ENCODE measurements around a stretch of chr18.

- PRO-cap: no peak
Measured at GRCh38 chr18:3233482-3233867, 13.7 kb upstream of the MYOM1 start.

DNA sequence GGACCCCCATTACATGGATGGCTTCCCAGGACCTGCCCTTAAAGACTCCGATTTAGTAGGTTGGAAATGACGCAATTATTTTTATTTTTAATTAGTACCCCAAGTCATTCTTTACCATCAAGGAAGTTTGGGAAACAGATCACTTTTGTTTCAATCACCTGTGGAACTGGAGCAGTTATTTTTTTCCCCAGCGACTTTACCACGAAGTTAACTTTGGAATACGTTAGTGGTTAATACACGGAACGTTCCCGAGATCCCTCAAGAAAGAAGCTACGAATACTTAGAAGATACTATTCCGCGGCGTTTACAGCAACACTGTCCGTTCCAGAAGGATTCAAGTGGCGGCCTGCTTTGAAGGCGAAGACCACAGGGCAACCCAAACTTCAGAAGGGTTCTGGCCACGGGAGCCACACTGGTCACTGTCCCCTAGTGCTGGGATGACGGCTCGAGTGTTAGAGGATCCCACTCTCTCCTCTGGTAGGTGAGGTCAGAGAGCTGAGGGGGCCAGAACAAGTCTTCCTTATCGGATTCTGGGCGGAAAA, 1.2 kb upstream of the MYL12A start:
- PRO-cap: no peak

DNA sequence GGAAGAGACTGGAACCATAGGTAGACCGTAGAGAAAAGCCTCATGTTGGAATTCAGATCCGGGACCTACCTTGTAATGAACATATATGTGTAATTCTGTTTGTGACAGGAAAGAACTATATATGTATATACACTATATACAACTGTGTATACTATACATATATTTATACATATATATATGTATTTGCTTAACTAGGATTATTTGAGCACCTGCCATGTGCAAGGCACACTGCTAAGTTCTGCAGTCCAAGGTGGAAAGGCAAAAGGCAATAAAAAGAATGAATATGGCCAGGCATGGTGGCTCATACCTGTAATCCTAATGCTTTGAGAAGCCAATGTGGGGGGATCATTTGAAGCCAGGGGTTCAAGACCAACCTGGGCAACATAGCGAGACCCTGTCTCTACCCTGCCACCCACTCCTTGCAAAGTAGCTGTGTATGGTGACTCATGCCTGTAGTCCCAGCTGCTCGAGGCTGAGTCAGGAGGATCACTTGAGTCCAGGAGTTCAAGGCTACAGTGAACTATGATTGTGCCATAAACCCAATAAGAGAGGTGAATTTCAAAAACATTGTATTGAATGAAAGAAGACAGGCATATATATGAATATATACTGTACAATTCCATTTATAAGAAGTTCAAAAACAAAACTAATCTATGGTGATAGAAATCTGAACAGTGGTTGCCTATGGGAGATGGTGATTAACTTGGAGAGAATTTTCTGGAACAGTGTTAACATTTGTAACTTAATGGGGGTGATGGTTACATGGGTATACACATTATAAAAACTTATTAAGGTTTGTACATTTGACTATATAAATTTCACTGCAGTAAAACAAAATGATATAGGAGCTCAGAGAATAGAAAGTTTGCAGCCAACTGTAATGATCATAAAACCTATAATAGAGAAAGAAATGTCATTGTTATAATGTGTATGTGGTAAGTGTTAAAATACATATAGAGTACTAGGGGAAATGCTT, 2.5 kb downstream of the MYL12B start:
- PRO-cap: no peak

DNA sequence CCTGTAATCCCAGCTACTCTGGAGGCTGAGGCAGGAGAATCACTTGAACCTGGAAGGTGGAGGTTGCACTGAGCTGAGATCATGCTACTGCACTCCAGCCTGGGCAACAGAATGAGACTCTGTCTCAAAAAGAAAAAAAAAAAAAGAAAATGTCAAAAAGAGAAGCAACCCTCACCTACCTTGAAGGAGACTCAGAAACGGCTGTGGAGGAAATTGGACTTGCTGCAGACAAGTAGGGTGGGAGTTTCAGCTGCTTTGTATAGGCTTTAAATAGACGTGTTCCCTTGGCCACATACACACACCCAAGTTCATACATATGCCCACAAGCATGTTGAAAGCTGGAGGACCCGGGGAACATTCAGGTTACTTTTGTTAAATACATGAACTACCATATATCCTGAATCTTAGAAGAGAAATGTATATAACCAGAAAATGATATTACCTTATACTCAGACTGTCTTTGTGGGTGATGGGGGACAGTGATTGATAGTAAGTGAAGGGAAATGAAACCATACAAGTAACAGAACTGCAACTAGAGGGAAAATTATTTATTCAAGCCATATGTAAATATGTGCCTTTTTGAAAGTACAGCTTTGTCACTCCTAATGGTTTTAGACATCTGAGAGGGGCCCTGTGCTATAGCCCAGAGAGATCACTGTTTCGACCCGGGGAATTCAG, 48.3 kb upstream of the TGIF1 start:
- PRO-cap: no peak

DNA sequence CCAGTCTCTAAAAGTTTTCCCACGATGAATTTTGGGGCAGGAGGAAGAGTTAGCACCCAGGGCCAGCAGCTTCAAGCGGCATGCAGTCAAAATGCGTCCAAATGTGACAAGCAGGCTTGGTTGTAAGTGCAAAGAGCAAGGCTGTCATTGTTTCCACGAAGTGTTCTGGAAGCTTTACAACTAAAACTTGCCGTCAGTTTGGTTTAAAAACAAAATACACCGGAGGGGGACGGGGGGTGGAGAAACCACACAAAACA, 1.1 kb downstream of the TGIF1 start:
- PRO-cap: no peak

- PRO-cap: no peak
Measured at GRCh38 chr18:3498553-3499623, 48.9 kb downstream of the TGIF1 start.

DNA sequence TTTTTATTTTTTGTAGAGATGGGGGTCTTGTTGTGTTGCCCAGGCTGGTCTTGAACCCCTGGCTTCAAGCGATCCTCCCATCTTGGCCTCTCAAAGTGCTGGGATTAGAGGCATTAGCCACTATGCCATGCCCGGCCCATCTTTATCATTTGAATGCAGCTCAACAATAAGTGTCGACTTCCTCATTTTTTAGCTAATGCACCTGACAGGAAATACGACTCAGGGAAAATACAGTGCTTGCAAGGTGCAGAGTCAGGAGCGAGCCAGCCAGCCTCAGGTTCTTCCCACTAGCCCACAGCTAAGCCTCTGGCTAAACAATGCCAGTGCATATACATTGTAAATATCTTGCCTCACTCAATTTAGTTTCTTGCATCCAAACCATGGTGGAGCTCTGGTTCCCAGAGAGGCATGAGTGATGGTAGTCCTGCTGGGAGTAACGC, 135.0 kb downstream of the TGIF1 start:
- PRO-cap: no peak

GRCh38 chr18:3593288-3594034, 143.5 kb downstream of the TGIF1 start:
- PRO-cap: no peak

DNA sequence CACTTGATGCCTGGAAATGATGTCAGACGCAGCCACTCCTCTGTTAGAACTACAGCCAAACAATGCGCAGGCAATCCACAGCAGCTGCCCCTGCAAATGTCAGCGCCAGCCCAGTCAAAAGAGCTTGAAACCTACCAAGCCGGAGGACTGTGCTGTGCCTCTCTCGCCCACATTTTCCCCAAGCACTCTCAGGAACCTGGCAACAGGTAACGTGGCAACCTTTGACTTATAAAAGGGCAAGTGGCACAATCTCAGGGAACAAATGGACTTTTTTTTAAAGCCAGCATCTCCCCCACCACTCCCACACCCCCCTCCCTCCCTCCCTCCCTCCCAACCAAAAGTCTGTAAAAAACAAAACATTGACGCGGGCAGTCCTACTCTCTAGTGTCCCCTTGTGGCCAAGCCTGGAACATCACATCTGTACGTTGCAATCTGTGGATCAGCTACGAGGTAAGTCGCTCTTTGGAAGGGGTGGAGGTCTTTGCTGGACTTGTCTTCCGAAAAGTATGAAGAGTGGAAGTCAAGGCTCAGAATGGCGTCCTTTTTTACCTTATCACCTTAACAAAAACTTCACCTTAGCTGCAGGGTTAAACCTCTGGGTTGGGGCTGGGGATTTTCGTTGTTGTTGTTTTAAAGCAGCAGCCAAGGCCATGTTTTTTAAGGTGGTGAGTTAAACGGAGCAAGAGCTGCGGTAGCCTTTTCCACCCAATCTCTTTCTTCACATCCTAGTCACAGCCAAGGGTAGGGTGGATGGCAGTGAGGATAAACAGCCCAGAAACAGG, 144.3 kb downstream of the TGIF1 start:
- PRO-cap: no peak

DNA sequence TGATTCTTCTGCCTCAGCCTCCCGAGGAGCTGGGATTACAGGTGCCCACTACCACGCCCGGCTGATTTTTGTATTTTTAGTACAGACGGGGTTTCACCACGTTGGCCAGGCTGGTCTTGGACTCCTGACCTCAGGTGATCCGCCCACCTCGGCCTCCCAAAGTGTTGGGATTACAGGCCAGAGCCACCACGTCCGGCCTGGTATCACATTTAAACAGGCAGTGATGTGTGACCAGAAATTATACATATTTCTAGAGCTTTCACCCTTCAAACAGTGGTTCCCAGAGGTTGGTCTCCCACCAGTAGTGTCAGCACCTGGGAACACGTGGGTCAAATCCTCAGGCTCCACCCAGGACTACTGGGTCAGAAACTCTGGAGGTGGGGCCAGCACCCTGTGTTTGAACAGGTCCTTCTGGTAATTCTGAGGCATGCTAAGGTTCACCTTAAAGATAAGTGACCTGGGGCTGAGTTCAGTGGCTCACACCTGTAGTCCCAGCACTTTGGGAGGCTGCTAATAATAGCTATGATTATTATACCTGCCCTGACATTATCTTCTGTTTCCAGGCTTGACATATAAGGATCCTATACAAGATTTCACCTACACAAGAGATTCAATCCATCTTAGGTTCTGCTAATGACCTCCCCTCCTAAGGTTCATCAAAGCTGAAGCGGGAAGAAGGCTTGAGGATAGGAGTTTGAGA, 170.8 kb downstream of the TGIF1 start:
- PRO-cap: no peak

DNA sequence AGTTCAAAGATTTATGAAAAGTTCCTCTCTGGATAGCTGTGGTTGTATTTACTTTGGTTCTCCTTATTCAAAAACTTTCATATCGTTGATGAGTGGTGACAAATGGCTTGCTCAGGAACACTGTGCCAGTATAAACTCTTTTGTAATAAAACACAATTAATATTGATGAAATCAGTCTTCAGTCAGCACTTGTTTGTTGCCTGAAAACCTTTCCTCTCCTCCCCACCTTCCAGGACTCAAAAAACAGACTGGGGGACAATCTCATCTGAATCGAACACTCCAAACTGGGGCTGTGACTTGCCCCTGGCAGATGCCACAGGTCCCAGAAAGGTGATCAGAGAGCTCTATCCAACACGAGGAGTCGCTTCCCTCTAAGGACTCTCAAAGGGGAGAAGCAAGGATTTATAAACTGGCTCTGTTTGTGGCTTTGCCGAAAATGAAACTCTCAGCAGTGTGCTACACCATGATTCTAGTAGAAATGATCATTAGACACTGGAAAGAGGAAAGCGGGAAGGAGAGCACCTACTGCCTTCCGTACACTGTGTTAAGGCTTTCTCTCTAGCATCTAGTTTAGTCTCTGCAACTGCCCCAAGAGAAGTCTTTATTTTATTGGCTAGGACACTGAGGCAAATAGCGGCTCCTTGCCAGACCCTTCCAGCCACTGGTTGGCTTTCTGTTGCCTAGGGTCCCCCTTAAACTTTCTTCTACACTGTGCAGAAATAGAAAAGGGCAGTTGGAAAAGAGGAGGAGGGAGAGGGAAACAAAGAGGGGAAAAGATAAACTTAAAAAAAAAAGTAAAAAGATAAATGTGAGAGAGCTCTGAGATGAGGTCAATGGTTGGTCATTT, 199.3 kb downstream of the TGIF1 start:
- PRO-cap: no peak

GRCh38 chr18:3794487-3795016, 344.6 kb downstream of the TGIF1 start:
- PRO-cap: no peak

- PRO-cap: no peak
Measured at GRCh38 chr18:4691817-4692293, 236.7 kb upstream of the DLGAP1 start.

DNA sequence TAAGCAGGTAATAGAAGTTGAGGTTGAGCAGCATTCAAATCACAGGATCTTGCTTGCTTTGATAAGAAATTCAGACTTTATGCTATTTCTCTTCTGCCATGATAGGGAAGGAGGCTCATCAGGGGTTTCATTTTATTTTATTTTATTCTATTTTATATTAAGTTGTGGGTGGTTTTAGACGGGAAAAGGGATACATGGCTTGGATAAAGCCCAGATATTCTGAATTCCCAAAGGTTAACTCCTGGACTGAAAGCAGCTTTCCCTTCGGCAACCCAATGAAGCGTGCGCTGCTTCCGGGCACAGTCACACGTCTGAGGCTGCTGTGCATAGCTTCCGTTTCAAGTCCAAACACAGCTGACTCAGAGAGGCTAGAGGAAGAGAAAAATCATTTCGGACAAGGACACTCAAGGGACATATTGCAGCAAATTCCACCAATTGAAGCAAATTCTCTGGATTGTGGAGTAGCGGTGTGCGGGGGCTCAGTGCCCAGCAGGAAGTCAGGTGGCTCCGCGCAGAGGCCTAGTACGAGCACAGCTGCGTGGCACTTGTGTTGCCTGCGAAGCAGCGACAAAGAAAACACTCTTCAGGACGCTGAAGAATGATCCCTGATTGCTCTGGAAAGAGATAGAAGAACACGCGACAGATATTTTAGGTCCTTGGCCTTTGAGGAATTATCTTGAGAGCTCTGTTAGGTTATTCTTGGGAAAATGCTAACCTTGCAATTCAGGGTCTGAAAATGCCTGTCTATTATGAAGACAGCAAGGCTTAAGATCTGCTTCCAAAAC, 352.5 kb upstream of the DLGAP1 start:
- PRO-cap: no peak

DNA sequence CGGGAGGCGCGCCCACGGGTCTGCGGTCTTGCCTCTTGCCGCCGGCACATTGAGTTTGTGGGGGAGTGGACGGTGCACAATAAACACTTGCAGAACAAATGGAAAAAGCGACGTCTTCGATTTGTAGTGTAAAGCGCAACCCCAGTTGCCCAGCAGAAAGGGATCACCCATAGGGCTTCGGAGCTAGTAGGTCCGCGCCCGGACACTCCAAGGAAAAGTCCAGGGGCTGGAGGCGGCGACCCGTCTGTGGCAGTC, 976 bp upstream of the ZBTB14 start:
- PRO-cap: no peak

GRCh38 chr18:5394615-5395408, 99.3 kb upstream of the ZBTB14 start:
- PRO-cap: no peak

GRCh38 chr18:5395409-5395999, 100.0 kb upstream of the ZBTB14 start:
- PRO-cap: no peak

DNA sequence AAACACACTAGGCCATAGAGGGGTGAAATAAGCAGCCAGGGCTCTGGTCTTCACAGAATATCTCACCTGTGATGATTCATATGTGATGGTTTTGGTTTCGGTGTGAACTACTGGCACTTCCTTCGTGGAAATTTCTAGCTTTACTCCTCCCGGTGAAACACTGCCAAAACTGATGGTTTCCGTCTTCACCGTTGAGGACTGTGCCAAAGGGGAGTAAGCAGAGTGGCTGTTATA, 100.5 kb upstream of the ZBTB14 start:
- PRO-cap: no peak

GRCh38 chr18:5423259-5423734, 120.5 kb downstream of the EPB41L3 start:
- PRO-cap: no peak

- PRO-cap: no peak
Measured at GRCh38 chr18:5433649-5434224, 110.1 kb downstream of the EPB41L3 start.

Measured in neutrophil (primary cell).